GM19240 (cell line): ENCODE data around the gene TAF3.

- RRBS = no CpG with 5 or more reads among the region's 8 CpGs
Measured at GRCh38 chr10:6195232-6195789, 7.4 kb upstream of the PFKFB3 start.

DNA sequence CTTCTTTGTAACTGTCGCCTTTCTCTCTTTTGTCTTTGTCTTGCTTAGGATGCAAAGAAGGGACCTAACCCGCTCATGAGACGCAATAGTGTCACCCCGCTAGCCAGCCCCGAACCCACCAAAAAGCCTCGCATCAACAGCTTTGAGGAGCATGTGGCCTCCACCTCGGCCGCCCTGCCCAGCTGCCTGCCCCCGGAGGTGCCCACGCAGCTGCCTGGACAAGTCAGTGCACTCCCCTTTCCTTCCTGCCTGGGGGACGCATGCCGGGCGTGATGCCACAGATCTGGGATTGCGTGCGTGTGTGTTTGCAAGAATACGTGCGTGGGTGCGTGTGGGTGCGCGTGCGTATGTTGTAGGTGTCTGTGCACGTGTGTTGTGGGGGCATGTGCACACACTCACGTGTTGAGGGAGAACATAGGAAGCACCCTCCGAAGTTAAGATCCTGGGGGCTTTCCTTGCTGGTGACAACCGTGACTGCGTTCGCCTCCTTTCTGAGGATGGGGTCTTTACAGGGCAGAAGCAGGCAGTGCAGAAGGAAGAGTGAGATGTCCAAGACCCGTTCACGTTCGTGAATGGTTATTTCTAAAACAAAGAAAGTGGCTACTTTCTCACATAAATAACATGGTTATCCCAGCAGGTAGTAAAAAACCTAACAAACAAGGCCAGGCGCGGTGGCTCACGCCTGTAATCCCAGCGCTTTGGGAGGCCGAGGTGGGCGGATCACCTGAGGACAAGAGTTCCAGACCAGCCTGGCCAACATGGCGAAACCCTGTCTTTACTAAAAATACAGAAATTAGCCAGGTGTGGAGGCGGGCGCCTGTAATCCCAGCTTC lies 23.6 kb downstream of the PFKFB3 start:
- RRBS = 97% methylated on average over 4 of the region's 39 CpGs

DNA sequence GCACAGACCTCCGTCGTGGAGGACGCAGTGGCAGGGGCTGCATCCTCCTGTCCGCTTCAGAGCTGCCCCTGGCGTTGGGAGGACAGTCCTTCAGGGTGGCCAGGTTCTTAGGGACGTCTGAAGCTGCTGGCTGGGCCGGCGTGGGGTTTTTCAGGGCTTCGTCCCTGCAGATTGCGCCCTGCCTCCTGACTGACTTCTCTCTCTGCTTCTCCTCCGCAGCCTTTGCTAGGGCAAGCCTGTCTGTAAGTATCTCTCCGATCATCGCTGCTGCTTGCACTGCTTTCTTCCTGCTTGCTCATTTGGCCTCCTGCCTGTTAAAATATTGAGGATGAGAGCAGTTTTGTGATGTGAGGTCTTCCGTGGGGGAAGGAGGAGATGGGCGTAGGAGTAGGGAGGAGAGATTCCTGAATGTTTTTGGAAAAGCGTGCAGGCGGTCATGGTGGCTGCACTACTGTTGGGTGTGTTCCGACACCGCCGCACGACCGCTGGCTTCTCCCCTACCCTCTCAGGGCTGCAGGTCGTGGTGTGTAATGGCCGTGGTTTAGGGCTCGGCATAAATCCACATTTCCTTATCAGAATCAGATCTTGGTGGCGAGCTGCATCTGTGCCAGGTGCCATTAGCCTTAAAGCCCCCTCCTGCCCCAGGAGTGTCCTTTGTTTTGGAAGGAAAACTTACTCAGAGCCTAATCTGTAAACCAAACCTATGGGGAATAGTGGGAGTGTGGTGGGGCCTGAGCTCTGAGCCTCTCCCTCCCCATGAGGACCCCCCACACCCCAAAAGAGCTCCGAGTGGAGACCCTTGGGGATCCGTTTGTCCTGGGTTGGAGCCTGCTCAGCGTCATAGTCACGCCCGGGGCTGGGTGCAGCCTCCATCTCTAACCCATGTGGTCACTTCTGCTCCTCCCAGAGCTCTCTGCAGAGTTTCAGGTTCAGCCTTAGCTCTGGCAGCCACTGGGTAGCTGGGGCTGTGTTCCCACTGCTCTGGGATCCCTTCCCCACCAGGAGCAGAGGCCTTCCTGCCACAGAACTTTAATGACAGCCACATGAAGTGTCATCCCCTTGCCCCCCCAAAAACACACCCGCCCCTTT lies 25.6 kb downstream of the PFKFB3 start:
- RRBS = no CpG with 5 or more reads among the region's 32 CpGs

DNA sequence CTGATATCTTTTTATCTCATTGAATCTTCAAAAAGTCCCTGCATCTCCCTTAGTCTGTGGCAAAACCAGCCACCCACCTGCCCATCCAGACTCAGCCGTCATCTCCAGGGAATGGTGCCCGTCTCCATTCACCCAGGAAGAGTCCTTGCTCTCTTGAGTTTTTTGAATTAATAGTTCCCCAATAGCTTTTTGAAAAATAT lies 48.4 kb downstream of the PFKFB3 start:
- RRBS = no CpG with 5 or more reads among the region's 2 CpGs

GRCh38 chr10:6299850-6300987 lies 97.5 kb downstream of the PFKFB3 start:
- RRBS = no CpG with 5 or more reads among the region's 18 CpGs

- RRBS = no CpG with 5 or more reads among the region's 25 CpGs
Measured at GRCh38 chr10:6401034-6402175, 178.7 kb downstream of the PRKCQ start.

DNA sequence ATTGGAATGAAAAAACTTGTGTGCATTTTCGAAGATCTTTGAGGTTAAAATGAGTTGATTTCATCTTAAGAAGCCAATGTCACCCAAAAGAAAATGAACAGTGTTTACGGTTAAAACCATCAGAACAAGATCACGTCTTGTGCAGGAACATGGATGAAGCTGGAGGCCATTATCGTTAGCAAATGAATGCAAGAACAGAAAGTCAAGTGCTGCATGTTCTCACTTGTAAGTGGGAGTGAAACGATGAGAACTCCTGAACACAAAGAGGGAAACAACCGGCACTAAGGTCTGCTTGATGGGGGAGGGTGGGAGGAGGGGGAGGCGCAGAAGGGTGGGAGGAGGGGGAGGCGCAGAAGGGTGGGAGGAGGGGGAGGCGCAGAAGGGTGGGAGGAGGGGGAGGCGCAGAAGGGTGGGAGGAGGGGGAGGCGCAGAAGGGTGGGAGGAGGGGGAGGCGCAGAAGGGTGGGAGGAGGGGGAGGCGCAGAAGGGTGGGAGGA lies 214.8 kb upstream of the PRKCQ start:
- RRBS = no CpG with 5 or more reads among the region's 13 CpGs

DNA sequence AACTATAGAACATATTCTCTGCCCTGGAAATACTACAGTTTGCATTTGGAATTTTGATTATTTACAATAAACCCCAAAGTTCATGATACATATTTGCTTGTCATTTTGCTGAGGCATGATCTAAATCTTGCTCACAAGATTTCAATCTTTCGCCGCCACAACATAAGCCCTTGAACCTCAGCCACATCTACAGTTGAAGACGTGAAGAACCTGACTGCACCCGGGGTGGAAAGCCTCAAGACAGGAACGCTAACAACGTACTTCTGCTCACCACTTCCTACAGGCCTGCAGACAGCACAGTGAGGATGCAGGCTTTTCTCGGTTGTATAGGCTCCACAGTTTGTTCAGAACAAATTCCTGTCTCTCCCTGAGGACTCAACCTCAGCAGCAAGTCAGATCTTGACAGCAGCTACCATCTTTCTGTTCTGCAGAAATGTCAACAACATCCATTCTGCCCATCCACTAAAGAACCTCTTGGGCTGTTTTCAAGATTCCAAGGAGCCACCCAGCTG lies 393.8 kb upstream of the PRKCQ start:
- RRBS = no CpG with 5 or more reads among the region's 7 CpGs

DNA sequence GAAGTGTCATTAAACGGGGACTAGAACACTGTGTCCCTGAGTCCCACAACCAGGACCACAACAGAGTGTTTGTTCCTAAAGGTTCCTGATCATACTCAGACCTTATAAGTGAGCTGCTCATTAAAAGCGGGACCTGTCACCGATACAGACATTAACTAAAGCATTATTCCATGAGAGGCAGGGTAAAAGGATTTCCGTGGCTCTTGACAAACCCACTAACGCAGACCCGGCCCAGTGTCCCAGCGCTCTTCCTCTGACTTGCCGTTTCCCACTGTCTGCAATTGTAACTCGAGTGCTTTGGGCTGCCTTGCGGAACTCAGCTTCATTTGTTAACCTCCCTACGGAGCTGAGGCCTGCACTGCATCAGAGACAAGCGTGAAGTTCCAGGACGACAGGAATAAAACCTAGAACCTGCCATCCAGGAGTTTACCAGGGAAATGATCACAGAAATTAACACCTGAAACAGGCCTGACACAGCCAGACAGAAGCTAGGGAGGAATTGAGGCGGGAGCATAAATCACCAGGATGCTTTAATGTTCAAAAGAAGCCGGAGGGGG lies 76.3 kb downstream of the SFMBT2 start:
- RRBS = no CpG with 5 or more reads among the region's 15 CpGs

DNA sequence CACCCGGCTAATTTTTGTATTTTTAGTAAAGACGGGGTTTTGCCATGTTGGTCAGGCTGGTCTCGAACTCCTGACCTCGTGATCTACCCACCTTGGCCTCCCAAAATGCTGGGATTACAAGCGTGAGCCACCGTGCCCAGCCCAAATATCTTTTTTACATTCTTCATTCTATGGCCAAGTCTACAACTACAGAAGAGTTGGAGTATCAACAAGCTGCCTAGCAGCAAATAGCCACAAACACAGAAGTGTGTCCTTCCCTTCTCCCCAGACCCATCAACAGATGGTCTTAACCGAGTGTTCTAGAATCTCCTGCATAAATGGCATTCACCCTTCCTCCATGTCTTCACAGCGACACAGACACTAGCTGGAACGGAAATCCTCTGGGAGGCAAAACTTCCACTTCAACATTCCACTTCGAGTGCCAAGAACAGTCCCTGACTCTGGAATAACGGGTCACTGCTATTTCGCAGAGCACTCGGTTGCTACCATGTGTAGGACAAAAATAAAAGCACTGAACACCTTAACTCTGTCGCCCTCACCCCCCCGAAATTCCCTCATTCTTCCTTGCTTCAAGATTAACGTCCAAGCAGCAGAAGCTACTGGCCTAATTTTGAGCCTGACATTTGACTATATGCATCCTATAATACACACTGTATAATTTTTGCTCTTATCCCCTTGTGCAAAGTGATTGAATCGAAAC lies 65.2 kb downstream of the SFMBT2 start:
- RRBS = no CpG with 5 or more reads among the region's 17 CpGs

DNA sequence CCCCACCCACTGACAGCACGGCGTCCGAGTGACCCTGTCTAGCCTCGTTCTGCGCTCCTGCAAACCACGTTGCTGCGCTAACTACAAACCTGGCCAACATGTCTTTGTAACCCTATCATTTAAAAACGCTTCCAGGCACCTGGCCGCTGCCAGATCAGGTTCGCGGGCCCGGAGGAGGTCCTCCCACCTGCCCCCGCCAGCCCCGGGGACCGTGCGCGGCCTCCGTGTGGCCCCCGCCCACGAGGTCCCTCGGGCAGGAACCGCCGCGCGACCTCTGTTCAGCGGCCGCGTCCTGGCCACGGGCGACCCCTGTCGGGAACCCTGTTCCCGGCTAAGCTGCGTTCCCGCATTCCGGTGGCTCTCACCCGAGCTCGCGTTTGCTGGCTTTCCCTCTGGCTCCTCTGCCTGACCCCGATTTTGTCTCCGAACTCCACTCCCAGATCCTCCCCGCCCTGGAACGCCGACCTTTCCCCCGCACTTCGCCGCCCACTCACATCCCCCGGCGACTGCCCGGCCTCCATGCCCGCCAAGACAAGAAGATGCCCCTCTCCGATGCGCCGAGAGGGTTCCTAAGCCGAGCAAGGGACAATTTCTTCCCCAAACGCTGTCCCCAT lies 2.4 kb downstream of the SFMBT2 start:
- RRBS = no CpG with 5 or more reads among the region's 55 CpGs

DNA sequence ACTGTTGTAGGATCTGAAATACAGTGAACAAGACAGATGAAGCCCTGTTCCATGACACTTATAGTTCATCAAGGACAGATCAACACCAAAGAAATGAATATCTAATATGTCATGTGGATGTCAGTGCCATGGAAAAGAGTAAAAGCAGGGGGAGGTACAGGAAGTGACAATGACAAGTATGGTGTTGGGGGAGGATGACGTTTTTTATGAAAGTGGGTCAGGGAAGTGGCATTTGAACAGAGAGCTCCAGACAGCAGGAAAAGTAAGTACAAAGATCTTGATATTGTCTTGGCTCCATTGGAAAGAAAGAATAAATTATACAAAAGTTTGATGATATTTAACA lies 7.0 kb upstream of the SFMBT2 start:
- RRBS = no CpG with 5 or more reads among the region's 1 CpG

GRCh38 chr10:7480820-7481322 lies 70.0 kb upstream of the SFMBT2 start:
- RRBS = no CpG with 5 or more reads among the region's 8 CpGs

DNA sequence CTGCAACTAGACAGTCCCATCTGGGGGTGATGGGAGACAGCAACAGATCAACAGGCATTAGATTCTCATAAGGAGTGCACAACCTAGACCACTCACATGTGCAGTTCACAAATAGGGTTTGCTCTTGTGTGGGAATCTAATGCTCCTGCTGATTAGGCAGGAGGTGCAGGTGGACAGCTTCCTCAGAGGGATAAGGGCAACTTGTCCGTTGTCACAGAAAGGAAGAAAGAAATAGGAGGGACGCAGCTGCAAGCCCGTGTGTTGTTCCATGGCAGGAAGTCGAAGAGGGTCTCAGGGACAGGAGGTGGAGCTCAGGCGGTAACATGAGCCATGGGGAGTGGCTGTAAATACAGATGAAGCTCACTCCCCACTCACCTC lies 101.5 kb upstream of the SFMBT2 start:
- RRBS = no CpG with 5 or more reads among the region's 5 CpGs

- RRBS = no CpG with 5 or more reads among the region's 7 CpGs
Measured at GRCh38 chr10:7625911-7626208, 40.9 kb downstream of the ITIH5 start.

DNA sequence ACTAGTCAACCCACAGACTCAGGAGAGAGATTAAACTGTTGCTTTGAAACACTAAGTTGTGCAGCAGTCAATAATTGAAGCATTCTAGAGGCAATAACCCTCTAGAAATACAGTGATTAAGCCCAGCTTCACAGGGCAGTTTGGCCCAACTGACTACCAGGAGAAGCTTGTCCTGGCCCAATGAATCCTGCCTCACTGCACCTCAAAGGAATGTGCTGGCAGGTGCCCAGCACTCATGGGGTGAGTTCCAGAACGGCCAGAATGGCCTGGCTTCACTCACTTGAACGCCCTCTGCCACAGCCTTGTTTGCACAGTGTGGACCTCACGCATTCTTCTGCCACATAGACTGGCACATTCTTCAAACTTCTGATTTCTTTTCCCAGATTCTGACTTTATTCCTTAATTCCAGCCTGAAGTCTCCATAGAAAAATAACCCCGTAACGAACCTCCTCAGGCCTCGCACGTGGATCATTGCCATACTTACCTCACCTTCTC lies 6.6 kb upstream of the ITIH2 start:
- RRBS = no CpG with 5 or more reads among the region's 7 CpGs

GRCh38 chr10:7817921-7818183 lies 453 bp upstream of the TAF3 start:
- RRBS = no CpG with 5 or more reads among the region's 7 CpGs

- RRBS = 2% methylated on average over 27 of the region's 70 CpGs
Measured at GRCh38 chr10:7818184-7818974, at the start of gene TAF3. Gene TAF3 (plus strand): TSS chr10:7818505.

- RRBS = 6% methylated on average over 20 of the region's 25 CpGs
Measured at GRCh38 chr10:8049993-8050289, 4.5 kb upstream of the GATA3 start.